Epithelial cell of prostate (primary cell): Measurements from ENCODE around the gene WDR36.

- RRBS: no CpG with 5 or more reads among the region's 3 CpGs
Observed at GRCh38 chr5:107511859-107512517, 158.7 kb downstream of the EFNA5 start.

GRCh38 chr5:107543018-107543331, 127.8 kb downstream of the EFNA5 start:
- RRBS: no CpG with 5 or more reads among the region's 4 CpGs

- RRBS: no CpG with 5 or more reads among the region's 8 CpGs
Observed at GRCh38 chr5:107557340-107557864, 113.3 kb downstream of the EFNA5 start.

- RRBS: no CpG with 5 or more reads among the region's 4 CpGs
Observed at GRCh38 chr5:107904184-107904898, 233.6 kb upstream of the EFNA5 start.

GRCh38 chr5:108074291-108075076, 307.4 kb downstream of the FBXL17 start:
- RRBS: no CpG with 5 or more reads among the region's 5 CpGs

DNA sequence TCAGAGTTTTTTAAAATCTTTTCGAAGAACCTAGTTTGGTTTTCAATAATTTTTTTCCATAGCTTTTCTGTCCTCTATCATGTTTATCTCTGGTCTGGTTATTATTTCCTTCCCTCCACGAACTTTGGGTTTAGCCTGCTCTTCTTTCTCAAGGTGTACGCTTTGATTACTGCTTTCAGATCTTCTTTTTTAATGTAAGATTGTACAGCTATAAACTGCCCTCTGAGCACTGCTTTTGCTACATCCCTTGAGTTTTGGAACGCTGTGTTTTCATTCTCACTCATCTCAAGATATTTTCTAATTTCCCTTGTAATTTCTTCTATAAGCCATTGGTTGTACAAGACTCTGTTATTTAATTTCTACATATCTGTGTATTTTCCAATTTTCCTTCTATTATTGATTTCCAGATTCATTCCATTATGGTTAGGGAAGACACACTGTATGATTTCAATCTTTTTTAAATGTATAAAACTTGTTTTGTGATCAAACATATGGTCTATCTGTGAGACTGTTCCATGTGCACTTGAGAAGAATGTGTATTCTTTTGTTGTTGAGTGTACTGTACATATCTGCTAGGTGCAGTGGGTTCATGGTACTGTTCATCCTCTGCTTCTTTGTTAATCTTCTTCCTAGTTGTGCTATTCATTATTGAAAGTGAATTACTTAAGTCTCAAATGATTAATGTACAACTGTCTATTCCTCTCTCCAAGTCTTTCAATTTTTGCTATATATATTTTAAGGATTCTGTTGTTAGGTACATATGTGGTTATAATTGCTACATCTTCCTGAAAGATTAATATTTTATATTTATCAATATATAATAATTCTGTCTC, 22.5 kb downstream of the FBXL17 start:
- RRBS: no CpG with 5 or more reads among the region's 4 CpGs

- RRBS: no CpG with 5 or more reads among the region's 3 CpGs
Observed at GRCh38 chr5:108884951-108885304, 137.2 kb downstream of the FER start.

DNA sequence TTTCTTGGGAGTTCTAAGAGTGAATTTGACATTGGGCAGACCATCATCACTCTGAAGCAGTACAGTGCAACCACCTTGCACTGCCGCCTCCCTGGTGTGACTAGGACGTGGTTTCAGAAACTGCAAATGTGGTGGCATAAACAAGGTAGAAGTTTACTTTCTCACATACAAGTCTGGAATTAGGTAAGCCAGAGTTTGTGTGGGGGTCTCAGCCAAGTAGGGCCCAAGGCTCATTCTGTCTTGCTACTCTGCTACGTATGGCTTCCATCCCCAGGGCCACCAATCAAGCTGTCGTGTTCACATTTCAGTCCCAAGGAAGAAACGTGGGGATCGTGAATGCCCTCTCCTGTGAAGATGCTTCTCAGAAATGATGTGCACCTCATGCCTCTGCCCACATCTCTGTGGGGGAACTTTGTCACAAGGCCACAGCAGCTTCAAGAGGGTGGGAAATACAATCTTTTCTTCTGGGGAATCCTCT, 167.9 kb downstream of the PJA2 start:
- RRBS: no CpG with 5 or more reads among the region's 6 CpGs

DNA sequence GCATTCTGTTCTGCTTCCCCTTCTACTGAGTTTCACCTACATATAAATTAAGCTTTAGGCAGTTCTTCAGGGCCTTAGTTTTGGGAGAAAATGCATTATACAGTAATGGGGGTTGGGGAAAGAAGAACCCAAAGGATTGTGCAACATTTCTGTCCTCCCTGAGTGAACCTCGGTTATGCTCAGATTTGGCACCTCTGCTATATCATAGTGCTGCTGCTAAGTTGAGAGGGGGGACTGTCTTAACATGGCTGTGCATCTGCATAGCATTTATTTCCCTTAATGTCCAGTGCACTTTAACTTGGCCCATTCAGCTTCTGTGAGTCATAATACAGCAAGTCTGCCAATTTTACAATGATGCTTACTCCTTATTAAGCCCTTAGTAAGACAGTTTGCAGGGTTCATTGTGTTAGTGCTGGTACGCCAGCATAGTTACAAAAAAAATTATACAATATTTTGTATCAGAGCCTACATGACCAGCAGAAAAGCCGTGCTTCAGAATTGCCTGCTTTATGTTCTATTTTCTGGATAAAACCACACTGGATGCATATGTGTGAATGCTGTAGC, 80.0 kb downstream of the PJA2 start:
- RRBS: no CpG with 5 or more reads among the region's 3 CpGs

DNA sequence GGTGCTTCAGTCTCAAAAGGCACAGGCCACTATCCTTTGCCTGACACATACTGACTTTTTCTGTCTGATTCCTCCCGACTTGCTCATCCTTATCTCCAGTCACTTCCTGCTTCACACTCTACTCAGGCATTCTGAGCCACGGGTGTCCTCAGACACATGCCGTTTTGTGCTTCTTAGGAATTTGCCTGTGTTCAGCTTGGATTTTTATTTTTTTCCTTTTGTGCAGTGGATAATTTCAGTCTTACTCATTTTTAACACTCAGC, 54.0 kb downstream of the MAN2A1 start:
- RRBS: no CpG with 5 or more reads among the region's 3 CpGs

DNA sequence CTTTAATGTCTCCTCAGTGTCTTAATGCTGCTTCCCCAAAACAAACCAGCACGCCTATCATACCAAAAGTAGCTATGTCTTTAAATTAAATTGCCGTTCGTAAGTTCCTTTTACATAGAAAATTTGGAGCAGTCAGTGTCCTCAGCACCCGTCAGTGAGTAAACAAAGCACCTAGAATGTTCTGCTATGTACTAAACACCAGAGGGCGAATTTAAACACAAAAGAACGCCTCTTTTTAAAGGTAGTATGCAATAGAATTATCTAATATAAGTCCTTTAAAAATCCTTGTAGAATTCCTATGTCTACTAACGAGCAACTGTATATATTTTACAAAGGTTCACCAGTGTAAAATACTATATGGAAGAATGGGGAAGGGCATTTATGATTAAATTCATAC, 457 bp upstream of the TMEM232 start:
- RRBS: no CpG with 5 or more reads among the region's 7 CpGs

- RRBS: under 1% methylated on average over 8 of the region's 53 CpGs
Observed at GRCh38 chr5:111091935-111092985, at the start of gene WDR36. Gene WDR36 (plus strand): TSS chr5:111092348.

GRCh38 chr5:111103755-111105168, 12.1 kb downstream of the WDR36 start:
- RRBS: no CpG with 5 or more reads among the region's 8 CpGs

DNA sequence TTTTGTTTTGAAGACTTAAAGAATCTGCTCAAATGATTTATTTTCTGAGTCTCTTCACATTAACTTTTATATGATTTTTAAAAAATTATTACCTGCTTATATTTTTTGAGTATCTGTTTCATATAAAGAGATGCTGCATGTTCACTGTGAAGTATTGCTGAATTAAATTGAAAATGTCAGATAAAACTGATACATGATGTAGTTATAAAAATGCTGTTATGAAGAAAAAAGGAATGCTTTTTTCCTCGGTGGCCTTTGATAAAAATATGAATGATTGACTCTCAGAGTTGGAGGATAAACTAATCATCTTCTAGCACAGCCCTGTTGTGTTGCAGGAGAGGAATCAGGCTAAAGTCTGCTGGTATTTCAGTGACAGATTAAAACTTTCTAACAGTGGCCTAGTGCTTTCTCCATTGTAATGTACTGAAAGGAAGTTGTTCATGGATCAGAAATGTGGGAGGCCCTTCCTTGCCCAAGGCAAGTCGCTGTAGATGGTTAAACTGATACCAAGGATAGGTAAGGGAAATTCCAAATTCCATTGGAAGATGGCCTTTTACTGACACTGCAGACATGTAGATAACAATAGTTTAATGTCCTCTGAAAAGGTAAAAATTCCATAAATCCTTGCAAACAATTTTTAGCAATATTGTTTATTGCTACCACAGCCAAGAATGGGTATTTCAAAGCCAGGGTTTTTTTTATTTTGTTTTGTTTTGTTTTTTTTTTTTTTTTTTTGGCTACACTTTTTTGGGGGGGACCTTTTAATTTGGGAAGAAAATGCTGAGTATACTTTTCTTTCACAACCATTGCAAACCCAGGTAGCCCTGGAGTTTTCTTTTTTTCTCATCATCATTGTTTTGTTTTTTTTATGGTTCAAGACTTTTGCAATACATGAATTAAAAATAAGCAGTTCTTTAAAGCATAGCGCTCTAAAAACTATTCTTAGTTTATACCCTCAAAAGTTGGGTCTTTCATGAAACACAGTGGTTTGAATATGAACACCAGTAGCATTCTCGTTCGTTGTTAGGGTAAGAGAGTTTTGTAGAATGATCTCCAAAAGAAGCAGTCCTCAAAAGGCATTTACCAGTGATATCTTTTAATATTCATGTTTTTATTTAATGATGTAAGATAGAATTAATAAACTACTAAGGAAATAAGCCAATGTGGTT, 35.4 kb downstream of the WDR36 start:
- RRBS: no CpG with 5 or more reads among the region's 5 CpGs

GRCh38 chr5:111498371-111499189, 13.8 kb downstream of the STARD4 start:
- RRBS: no CpG with 5 or more reads among the region's 3 CpGs

DNA sequence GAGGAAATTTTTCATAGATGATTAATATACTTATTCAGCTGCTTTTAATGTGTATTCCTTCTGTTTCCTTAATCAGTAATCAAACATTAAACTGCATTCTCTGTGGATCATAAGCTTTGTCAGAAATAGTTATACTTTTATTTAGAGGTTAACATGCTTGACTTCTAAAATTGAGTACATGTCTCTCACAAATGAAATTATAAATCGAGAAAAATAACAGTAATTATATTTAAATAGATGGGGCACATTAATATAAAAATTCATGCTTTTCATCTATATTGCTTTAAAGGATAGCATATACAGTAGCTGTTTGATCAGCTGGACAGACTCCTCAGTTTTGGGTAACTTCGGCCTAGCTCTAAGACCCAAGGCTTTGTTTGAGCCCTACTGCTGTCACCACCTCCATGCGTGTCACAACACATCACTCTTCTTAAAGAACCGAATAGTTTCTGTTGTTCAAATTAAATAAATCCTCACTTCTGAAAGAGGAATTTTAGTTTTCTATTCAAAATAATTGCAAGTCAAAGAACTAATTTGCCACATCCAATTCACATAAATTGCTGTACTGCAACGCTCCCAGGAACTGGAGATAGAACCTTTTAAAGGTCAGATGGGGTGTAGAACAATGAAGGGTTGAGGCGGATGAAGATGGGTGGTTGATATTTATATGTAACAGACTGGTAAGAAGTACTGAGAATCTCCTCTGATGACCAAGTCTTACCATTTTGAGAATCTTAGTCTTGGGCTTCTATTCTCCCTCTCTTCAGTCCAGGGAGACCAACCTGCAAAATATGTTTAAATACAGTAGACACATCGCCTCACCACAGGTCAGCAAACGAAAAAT, 1.7 kb downstream of the NREP start:
- RRBS: no CpG with 5 or more reads among the region's 8 CpGs

DNA sequence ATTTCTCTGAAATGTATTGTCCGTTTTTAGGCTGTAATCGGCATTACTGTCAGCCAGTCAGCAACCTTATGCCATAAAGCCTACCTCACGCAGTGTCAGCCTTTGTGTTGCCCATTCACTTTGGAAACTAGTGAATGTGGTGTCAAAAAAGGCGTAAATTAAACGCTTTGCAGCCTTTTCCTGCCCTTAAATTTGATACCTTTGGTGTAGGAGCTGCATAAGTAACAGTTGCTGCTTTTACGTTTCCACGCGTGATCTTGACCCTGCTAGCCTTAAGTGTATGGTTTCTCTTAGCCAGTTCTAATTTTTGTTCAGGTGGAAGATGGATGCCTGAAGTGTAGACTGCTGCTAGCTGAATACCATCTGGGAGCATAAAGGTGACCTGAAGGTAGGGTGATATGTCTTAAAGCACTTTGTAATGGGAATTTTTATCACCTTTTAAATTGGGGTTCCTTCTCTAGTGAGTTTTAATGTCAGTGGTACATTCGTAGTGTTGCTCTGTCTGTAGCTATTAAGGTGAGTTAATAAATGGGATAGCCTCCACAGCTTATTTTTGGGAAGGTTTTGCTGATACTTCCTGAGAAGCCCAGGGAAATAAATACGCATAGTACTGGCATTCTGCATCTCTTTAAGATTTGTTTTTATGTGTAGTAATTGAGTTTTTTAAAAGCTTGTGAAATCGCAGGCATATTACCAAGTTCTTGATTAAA, 257.5 kb downstream of the EPB41L4A start:
- RRBS: no CpG with 5 or more reads among the region's 11 CpGs

DNA sequence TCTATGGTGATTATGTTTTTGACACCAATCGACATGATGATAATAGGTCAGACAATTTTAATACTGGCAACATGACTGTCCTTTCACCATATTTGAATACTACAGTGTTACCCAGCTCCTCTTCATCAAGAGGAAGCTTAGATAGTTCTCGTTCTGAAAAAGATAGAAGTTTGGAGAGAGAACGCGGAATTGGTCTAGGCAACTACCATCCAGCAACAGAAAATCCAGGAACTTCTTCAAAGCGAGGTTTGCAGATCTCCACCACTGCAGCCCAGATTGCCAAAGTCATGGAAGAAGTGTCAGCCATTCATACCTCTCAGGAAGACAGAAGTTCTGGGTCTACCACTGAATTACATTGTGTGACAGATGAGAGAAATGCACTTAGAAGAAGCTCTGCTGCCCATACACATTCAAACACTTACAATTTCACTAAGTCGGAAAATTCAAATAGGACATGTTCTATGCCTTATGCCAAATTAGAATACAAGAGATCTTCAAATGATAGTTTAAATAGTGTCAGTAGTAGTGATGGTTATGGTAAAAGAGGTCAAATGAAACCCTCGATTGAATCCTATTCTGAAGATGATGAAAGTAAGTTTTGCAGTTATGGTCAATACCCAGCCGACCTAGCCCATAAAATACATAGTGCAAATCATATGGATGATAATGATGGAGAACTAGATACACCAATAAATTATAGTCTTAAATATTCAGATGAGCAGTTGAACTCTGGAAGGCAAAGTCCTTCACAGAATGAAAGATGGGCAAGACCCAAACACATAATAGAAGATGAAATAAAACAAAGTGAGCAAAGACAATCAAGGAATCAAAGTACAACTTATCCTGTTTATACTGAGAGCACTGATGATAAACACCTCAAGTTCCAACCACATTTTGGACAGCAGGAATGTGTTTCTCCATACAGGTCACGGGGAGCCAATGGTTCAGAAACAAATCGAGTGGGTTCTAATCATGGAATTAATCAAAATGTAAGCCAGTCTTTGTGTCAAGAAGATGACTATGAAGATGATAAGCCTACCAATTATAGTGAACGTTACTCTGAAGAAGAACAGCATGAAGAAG, 22.8 kb upstream of the SRP19 start:
- RRBS: no CpG with 5 or more reads among the region's 11 CpGs

- RRBS: no CpG with 5 or more reads among the region's 4 CpGs
Observed at GRCh38 chr5:112883005-112884016, 22.2 kb downstream of the SRP19 start.

DNA sequence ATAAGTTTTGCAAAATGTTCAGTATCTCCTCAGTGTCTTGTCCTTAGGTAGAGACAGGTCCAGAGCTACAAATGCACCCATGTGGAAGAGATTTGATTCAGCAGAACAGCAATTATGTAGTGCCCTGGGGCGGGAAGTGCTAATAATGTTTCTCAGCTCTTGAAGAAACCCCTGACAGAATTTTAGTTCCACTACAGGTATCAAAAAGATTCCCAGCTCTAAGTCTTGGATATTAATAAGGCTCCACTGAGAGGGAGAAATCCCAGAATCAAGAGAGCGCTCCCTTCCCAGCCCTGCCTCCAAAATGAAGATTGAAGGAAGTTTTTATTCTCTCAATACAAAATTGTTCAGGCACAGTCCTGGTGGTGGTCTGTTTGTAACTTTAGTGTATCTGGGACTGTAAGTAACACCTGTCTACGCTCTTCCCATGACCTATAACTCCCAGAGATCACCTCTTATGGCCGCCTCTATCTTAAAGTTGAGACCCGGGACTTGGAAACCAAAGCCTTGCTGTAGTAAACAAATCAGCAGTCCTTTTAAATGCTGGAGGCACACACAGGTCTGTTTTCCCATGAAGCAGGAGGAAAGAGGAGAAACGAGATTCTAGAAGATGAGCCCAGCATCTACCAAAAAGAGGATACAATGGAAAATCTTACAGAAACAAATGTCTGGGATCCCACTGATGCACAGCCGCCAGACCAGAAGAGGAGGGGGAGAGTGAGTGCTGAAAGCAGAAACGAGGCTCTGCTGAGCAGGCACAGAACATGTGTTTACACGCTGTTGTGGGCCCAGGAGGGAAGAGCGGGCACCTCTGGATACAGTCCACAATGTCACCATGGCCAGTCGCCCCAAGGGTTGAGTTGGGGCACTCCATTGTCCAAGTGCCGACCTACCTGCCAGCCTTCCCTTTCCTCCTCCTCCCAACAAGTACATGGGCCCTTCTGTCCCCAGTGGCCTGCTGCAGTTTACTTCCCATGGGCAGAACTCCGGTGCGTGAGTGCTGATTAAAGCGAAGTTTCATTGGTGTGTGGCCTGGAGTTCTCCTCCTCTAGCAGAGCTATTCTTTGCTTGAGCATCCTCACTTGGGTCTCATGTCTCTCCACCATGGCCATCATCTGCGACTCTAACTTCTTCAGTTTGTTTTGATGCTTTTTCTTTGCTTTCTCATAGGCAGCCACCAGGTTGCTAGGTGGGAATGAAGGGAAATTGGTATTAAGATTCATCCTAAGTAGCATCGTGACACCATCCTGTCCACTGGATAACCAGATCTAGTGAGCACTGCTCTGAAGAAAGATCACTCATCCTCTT, 50.2 kb downstream of the DCP2 start:
- RRBS: no CpG with 5 or more reads among the region's 17 CpGs